ENCODE results near the gene FHL2.

GRCh38 chr2:101891133-101892248, 100.3 kb upstream of the IL1R2 start:
- PRO-cap, result no peak
- RAMPAGE, long total RNA, 3 experiments, result no peak in any of the 3 experiments

DNA sequence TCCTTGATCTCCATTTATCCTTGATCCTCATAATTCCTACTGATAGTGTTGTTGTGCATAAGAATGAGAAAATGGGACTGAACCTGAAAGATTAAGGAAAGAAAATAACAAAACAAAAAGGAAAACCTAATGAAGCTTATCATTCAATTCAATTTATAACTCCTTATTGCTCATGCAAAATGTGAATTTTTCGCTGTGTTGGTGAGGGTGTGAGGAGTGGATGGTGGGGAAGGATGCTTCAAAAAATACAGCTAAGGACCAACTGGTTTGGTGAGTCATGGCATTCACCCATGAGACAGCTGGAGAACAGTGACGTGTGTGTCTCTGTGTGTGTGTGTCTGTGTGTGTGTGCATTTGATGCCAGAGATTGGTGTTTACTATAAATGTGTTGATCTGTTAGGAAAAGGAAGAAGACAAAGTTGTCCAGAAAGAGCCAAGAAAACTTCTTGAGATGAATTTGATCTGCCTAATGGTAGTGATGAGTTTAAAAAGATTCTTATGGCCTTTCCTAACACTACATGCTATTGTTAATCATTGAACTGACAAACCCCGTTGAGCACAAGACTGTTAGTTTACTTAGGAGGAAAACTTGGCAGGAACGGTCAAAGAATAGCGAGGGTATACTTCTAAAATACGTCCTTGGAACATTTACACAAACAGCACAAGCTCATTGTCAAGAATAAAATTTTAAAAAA, 36.5 kb upstream of the IL1R1 start:
- PRO-cap, result no peak
- RAMPAGE, long total RNA, 3 experiments, result no peak in any of the 3 experiments

DNA sequence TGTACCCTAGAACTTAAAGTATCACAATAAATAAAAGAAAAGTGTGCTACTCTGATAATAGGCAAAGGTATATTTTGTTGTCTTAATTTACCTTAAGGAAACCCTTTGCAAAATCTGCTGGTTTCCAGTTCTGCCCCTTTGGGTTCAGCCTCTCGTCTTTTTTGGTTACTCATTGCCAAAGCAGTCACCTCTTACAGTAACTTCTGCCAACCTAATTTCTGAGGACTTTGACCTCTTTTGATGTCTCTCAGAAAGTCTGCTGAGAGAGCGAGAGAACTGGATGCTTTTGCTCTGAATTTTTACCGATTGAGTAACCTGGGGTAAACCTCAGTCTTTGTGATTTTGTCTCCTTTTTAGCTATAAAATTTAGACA, 34.9 kb upstream of the IL1R1 start:
- PRO-cap, result no peak
- RAMPAGE, long total RNA, 3 experiments, result no peak in any of the 3 experiments

DNA sequence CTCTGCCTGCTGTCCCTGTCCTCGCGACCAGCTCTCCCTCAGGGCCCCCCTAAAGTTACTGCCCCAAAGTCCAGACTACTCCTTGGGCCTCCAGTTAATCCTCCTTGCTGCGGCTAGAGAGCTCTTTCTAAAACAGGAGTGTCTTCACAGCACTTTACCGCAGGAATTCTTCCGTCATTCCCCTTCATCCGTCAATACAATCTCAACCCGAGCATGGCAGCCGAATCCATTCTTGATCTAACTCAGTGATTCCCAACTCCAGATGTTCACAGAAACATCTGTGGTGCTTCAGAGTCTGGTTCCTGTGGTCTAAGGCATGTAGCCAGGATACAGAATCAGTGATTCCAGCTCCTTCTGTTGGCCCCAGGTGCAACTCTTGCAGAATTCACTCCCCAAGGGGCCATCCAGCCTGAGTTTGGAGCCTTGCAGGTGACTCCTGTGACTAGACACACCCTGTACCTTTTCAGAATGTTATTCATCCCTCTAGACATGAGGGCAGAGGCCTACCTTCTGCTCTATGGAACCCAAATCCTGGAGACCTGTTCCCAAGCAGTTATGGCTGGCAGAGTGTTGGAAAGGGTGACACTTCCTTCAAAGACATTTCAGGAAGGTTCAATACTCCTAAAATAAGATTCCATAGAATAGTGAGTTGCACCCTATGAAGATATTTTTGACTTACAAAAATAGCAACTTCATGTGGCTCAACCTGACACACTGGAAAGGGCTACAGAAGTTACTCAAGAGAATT, 21.4 kb downstream of the MFSD9 start:
- PRO-cap, result no peak
- RAMPAGE, long total RNA, 3 experiments, result start-site peak on the minus strand in 1 of 3 experiments, centred at position 269 of the sequence, 5 reads per replicate

DNA sequence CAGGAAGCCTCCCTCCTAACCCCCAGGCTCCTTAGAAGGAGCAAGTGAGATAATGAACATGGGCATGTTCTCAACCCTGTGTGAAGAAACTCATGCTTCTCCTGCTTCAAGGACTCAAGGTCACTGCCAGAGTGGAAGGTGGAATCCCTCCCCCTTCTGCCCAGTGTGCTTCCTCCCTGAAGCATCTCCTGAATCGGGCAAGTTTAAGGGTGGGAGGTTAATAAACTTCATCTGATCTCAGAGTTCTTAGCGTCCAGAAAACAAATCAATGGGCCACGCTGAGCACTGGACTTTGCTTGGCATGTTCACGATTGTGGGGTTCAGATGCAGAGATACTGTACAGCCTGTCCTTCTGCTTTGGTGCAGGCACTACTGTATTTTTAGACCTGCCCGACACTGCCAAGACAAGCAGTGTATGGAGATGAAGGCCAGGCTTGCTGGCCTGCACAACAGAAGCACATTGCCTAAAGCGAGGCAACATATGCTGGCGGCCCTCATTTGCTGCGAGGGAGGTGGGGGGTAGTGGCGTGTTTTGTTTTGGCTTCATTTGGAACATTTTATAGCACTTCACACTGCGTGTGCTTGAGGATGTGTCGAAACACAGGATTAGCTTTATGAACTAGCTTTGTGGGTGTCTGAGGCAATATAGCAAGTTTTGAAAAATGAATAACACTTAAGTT, 26.9 kb downstream of the TMEM182 start:
- PRO-cap, result no peak
- RAMPAGE, long total RNA, 3 experiments, result no peak in any of the 3 experiments

DNA sequence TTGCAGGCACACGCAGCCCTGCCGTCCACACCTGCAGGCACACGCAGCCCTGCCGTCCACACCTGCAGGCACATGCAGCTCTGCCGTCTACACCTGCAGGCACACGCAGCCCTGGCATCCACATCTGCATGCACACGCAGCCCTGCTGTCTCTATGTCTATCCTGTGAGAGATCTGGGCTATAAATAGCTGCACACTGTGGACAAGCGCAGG, 41.9 kb downstream of the TMEM182 start:
- PRO-cap, result unidirectional peak, minus-strand start at position 155 of the sequence
- RAMPAGE, long total RNA, 3 experiments, result no peak in any of the 3 experiments

DNA sequence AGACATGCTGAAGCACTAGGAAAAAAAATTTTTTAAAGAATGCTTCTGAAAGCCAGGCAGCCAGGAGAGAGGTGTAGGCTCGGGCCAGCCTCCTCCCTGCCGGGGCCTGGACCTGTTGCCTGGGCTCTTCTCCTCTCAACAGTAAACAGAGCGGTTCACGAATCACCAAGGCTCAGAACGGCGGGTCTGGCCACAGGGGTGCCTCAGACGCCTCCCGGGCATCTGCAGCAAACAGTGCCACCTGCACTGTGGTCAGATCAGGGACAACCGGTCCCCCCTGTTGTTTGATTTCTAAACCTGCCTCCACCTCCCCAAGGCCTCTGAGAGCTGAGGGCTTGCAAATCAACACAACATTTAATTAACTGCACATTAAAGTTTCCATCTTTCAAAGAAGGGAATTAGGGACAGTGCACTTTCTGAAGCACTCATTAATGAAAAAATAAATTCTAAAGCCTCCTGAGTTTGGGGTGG, 95.5 kb upstream of the POU3F3 start:
- PRO-cap, result no peak
- RAMPAGE, long total RNA, 3 experiments, result no peak in any of the 3 experiments

GRCh38 chr2:105180516-105181027, 61.0 kb upstream of the GPR45 start:
- PRO-cap, result no peak
- RAMPAGE, long total RNA, 3 experiments, result no peak in any of the 3 experiments

GRCh38 chr2:105387042-105387273, 11.9 kb downstream of the FHL2 start:
- PRO-cap, result no peak
- RAMPAGE, long total RNA, 3 experiments, result no peak in any of the 3 experiments

DNA sequence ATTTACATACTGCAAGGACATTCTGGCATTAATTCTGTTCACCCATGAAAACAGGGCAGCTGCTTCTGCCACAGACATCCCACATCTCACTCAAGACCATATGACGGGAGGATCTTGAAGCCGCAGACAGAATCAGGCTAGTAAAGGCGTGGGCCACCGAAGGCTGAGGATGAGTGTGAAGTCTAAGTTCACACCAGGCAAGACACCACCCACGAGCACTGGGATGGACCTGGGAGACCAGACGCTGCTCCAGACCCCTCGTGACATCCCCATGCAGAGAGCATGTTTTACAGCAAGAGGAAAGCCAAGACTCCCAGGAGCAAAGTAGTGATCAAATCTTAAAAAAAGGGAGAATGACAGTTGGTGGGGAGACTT, 3.1 kb downstream of the FHL2 start:
- PRO-cap, result no peak
- RAMPAGE, long total RNA, 3 experiments, result no peak in any of the 3 experiments

- PRO-cap, result unidirectional peak, minus-strand start at chr2:105399051
- RAMPAGE, long total RNA, 3 experiments, result start-site peak on the minus strand in 2 of 3 experiments, at chr2:105398995-105399053 at its widest, 24 to 71 reads per replicate
These were observed at the start of gene FHL2 for GRCh38 chr2:105398695-105399495. Gene FHL2, minus strand, starts transcription at chr2:105399051.

DNA sequence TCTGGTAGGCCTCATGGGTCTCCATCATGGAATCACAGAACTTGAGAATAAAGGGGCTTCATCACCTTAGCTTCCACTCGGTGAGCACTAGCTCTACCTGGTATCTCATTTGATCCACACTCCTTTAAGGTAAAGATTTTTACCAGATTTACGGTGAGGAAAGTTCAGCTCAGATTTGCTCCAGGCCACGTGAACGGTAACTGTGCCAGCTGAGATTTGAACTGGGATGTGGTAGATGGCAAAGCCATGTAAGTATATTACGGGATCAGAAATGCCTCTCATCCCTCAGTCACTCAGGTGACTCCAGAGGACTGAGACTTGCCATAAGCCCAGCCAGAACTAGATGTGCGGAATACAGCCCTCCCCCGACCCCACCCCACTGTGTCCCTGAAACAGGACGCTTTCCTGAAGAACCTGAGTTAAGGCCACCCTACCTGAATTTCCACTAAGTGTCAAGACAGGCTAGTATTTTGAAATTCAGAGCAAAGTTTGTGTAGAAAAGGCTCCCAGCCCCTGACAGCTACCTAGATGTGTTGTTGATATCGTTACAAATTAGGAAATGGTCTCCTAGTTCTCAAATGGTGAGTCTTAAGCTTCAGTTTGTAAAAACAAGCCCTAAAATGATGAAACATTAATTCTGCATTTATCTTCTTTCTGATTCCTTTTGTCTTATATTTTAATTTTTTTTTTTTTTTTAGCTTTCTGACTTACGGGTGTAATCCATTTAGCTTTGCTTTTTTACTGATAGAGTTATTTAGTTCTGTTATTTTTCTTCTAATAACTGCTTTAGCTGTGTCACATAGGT, 1.4 kb upstream of the FHL2 start:
- PRO-cap, result no peak
- RAMPAGE, long total RNA, 3 experiments, result no peak in any of the 3 experiments

GRCh38 chr2:105410445-105411008, 11.7 kb upstream of the FHL2 start:
- PRO-cap, result no peak
- RAMPAGE, long total RNA, 3 experiments, result no peak in any of the 3 experiments

DNA sequence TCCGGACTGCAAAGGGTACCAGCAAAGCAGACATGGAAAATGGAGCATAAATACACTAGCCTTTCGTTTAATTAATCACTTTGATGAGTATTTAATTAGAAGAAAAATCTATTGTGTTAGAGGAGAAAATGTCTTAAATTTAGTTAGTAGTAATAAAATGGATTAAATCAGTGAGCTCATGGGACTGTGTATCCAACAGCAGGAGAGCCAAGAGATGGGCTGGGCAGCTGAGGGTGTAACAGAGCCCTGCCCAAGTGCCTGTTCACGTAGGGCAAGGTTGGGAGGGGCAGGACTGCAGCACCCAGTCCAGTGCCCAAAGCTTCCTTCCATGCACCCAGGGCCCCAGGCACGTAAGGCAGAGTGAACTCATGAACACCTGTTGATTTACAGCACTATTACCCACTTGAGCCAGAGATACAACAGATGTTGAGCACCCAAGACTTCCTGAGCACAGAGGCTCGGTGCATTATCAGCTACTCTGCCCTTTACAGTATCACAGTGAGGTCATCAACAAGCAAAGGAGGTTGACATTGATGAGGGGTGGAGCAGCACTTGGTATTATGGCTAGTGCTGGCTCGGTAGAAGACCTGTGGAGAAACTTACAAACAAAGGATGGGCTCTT, 50.2 kb upstream of the FHL2 start:
- PRO-cap, result no peak
- RAMPAGE, long total RNA, 3 experiments, result no peak in any of the 3 experiments

DNA sequence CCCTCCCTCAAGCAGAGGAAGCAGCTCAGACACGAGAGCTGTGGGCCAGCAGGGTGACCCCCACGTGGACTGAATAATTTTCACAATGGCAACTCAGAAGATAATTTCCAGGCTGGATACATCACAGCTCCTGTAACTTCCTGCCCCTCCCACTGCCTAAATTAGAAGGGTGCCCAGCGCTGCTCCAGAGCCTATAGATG, 25.8 kb upstream of the NCK2 start:
- PRO-cap, result no peak
- RAMPAGE, long total RNA, 3 experiments, result no peak in any of the 3 experiments

DNA sequence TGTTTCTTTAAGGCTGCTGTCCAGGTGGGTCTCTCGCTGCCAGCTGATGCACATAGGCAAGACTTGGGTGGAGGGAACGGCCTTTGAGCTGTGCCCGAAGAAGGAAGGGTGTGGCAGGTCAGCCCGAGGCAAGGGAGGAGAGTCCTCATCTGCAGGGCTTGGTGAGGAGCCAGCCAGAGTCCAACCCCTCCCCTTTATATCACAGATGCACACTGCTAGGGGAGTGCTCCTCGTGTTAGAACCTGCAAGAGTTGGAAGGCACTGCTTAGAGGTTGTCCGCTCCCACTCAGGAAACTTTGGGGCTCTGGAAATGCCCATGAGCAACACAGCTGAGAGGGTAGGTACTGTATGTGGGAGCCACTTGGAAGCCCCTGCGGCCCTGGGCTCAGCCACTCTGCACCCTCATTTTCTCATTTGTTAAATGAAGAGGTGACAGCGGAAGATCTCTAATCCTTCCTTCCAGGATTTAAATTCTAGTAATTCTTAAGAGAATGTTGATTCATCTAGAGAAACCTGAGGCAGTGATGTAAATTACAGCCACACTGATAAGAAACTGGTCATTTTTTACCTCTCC, 46.1 kb downstream of the NCK2 start:
- PRO-cap, result no peak
- RAMPAGE, long total RNA, 3 experiments, result no peak in any of the 3 experiments

DNA sequence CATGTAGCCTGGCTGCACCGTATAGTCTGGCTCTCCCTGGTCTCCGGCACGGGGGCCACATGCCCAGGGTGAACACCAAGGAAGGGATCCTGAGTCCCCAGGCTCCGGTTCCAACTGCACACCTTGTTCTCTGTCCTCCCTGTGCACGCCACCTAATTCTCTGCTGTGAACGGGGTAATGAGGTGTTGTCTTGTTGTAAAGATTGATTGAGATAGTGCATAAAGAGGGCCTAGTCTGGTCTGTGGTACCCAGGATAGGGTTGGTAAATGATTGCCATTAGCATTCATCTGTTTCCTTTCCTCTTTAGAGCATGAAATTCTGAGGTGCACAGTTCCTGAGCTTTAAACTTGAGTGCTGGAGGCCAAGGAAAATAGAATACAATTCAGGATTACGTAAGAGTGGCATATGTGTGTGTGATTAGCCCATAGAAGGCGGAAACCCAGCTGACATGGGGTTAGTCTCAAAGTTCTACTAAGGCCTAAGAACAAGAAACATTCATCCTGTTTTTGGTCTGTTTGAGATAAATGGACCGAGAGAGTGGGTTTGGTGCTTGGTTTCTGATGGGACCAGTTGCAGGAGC, 55.5 kb downstream of the NCK2 start:
- PRO-cap, result no peak
- RAMPAGE, long total RNA, 3 experiments, result no peak in any of the 3 experiments

- PRO-cap, result no peak
- RAMPAGE, long total RNA, 3 experiments, result no peak in any of the 3 experiments
These were observed 92.3 kb downstream of the NCK2 start for GRCh38 chr2:105836930-105837576.

DNA sequence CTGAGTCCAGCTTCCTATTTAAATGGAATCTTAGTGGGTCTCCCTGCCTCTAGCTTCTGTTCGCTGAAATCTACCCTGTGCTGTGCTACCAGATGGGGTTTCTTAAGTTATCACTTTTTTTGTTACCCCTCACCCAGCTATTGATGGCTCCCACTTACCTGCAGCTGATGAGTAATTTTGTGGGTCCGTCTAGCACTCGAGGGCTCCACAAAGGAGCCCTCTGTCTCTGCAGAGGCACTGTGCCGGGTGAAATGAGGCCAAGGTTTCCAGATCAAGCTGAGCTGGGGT, 128.1 kb upstream of the ECRG4 start:
- PRO-cap, result no peak
- RAMPAGE, long total RNA, 3 experiments, result no peak in any of the 3 experiments

GRCh38 chr2:106144620-106145148, 49.4 kb downstream of the UXS1 start:
- PRO-cap, result no peak
- RAMPAGE, long total RNA, 3 experiments, result no peak in any of the 3 experiments

All from gastrocnemius medialis (tissue), 3 donors.